Diencephalon (tissue), 2 donors: ENCODE measurements around a stretch of chr1.

DNA sequence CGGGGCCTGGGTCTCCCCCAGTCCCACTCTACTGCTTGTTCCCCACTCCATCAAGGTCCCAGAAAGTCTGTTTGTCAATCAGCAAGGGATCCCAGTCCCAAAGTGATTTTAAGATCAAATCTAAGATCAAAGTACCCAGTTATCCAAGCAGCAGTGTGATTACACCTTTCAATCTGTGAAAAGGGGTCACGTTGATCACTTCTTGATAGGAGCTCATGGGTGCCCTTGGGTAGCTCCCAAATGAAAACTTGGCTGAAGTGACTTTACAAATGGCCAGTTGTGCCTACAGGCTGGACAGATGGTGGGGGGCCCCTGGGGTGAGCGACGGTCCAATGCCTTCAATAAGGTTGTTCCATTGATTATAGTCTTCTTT lies 36.2 kb downstream of the PAFAH2 start:
- RAMPAGE, long total RNA = no peak

- RAMPAGE, long total RNA = no peak
These were observed 423 bp upstream of the PAFAH2 start for GRCh38 chr1:25998246-25998725.

DNA sequence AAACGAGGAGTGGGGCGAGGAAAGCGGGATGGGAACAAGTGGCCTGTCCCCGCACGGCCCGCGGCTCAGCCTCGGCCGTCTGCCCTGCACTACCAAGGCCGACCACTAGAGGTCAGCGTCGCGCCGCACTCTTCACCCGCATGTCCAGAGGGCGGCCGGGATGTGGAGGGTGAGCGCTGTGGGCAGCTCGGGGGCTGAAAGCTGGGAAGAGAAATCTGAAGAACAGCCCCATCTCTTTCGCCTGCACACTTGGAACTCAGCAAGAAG lies 10.0 kb downstream of the SLC30A2 start:
- RAMPAGE, long total RNA = no peak

- RAMPAGE, long total RNA = no peak
These were observed 1.2 kb downstream of the TRIM63 start for GRCh38 chr1:26066008-26066818.

DNA sequence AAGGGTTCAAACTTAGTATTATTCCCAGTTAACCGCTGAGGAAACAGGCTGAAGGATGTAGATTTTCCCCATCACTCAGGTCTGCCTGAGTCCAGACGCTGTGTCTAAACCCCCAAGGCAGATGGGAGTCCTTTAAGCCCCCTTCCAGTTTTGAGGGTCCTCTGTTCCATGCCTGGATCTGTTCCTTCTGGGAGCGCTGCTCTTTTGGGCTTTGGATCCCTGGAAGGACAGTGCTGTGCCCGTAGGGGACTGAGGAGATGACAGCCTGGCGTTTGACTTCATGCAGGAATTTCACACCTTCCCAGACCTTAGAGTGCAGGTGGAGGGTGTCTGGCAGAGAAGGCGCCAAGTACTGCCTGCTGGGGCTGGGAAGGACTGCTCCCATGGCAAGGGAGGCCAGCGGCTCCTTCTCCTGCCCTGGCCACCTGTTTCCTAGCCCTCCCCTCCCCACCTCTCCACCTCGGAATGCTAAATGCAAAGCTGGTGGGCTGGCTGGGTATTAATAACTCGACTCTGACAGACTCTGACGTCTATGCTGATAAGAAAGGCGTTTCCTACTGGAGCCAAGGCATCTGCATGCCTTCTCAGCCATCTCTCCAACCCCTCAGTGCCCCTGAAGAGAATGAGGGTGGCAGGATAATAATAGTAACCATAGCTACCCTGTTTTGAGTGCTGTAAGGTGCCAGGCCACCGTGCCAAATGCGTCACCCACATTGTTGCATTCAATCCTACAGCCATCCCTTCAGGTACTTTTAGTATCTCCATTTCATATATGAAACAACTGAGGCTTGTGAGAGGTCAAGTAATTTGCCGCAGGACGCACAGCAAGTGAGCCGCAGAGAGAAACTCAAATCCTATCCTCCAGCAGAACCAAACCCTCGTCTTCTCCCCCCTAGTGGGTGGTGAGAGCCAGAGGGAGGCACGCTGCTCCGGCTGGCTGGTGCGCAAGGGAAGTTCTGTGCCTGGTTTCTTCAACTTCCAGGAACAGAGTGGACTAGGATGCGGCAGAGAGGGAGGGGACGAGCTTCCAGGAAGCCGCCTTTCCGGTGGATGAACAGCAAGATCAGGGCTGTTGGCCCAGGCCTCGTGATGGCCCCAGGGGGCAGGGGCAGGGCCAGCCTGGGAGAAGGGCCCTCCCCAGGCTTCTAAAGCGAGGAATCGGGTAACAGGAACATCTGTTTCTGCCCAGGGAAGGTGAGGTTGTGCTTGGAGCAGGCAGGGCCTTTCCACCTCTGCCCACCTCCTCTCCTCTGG lies 17.3 kb upstream of the PDIK1L start:
- RAMPAGE, long total RNA = no peak

DNA sequence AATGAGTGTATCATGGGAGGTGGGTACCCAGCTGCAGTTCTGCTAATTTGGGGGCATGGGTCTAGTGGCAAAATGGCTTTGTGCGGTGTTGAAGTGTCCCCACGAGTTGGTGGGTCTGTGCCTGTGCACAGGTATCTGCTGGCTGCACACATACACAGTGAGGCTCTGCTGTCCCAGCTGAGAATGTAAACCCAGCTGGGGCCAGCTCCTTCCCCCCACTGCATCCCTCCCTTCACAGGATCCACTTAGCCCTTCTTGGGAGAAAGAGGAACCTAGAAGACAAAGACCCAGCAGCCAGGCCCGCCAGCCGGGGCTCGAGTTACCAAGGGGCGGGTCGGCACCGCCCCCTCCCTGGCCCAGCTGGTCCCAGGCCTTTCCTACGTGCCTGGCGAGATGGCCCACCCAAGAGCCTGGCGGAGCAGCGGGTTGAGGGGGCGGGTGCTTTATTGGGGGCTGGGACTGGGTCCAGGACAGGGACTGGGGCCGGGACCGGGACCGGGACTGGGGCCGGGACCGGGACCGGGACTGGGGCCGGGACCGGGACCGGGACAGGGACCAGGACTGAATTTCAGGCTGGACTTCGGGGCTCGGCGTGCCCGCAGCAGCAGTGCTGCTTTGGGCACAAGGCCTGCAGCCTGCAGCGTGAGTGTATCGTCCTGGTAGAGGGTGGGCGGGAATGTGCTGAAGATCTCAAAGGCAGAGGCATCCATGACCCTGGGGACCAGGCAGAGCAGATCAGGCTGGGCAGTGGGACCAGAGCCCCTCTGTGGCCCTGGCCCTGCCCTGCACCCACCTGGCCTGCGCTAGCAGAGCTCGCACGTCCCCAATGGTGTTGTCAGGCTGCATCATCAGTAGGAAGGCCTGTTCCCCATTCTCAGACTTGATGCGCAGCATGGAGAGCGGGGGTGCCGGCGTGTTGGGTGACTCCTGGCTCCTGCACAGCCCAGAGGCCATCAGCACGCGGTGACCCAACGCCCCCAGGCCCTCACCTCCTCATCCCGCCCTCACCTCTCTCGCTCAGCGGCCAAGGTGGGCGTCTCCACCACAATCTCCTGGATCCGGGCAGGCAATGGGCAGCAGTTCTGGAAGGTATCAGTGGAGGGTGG lies 2.3 kb downstream of the SH3BGRL3 start:
- RAMPAGE, long total RNA = no peak

- RAMPAGE, long total RNA = no peak
These were observed 857 bp downstream of the UBXN11 start for GRCh38 chr1:26305521-26306037.

DNA sequence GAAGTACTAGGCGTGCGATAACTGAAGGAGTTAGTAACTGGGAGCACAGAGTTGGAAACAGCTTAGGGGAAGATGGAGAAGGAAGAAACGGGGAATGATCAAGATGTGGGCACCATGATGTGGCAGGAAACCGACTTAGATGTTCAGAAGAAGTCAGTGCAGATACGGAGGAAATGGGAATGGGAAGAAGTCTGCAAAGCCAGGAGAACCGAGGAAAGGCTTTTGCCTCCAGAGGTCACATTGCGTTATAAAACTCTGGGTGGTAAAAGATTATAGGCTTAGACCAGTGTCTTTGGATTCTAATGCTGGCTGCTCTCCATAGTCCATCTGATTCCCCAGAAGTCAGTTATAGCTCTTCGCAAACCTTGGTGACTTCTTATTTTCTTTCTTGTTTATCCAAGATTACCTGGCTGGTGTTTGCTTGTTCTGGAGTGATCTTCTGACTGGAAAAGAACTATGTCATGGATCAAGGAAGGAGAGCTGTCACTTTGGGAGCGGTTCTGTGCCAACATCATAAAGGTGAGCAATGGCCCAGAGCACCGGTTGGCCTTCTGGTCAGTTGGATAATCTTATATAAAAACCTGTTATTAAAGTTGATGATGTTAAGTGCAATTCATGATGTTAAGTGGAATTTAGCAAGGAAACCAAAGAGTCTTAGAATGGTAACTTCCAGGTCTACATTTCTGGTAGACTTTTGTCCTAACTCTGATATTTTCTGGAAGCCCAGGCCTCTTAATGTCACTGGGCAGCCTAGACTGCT lies 549 bp downstream of the DHDDS start:
- RAMPAGE, long total RNA = no peak

- RAMPAGE, long total RNA = no peak
These were observed 1.5 kb downstream of the RPS6KA1 start for GRCh38 chr1:26530967-26531601.

- RAMPAGE, long total RNA = no peak
These were observed 885 bp upstream of the ARID1A start for GRCh38 chr1:26694914-26695345.

DNA sequence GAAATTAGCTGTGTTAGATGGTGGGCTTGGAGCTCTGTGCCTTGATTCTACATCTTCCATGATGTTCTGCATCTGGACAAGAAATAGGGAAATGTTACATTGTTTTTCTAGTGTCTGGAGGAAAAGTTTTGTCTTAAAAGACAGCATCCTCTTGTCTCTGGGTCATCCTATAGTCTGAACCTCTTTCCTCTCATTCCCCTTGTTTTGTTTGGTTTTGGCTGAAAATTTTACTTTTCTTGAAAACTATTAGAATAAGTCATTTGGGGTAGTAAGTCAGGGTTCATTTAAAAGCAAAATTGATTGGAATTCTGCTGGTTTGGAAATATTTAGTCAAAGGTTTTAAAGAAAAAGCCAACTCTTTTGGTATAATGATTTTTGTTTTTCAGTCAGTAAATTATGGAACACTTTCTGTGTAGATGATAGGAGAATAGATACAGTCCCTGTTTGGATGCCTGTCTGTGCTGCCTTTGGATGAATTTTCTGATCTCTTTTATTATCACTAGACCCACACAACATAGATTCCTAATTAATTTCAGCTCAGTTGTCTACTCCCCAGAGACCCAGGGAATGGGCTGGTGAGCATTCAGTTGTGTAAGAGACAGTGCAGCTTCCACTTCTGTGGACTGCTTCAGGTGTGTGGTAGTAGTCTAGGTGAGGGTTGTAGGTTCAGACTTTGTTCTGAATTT lies 3.8 kb downstream of the ARID1A start:
- RAMPAGE, long total RNA = no peak

DNA sequence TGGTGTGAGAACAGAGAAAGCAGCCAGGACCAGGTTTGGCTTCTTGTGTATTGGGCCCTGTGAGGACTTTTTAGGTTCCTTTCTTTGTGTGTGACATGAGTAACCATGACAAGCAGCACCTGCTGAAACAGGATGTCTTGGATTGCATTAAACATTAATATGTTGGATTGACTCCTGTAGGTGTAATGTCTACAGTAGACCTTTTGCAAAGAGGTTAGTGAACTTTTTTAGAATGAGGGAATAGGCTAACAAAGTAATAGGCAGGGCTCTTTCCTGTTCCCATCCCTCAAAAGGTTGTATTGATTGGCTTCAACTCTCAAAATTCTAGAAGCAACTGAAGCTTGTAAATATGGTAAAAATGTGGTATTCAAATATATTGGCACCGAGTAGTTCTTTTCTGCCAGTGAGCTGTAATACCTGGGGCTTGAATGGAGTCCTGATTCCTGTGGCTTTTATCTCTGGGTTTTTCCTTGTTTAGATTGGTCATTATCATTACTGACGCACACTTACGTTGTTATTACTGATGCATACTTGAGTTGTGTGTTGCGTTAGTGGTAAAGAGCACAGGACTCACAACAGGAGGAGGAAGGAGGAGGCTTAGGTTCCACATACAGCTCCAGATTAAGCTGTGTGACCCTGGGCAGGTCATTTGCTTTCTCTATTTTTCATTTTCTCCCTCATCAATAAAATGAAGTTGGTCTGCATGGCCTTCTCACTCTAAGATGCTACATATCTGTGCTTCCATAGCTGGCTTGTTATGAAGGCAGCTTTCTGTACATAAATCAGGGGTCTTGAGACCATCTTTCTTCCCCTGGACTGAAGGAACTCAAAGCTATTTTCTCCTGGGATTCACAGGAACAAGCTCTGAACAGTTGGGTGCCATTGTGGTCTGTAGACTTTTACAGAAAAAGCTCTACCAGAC lies 5.4 kb downstream of the ARID1A start:
- RAMPAGE, long total RNA = no peak

DNA sequence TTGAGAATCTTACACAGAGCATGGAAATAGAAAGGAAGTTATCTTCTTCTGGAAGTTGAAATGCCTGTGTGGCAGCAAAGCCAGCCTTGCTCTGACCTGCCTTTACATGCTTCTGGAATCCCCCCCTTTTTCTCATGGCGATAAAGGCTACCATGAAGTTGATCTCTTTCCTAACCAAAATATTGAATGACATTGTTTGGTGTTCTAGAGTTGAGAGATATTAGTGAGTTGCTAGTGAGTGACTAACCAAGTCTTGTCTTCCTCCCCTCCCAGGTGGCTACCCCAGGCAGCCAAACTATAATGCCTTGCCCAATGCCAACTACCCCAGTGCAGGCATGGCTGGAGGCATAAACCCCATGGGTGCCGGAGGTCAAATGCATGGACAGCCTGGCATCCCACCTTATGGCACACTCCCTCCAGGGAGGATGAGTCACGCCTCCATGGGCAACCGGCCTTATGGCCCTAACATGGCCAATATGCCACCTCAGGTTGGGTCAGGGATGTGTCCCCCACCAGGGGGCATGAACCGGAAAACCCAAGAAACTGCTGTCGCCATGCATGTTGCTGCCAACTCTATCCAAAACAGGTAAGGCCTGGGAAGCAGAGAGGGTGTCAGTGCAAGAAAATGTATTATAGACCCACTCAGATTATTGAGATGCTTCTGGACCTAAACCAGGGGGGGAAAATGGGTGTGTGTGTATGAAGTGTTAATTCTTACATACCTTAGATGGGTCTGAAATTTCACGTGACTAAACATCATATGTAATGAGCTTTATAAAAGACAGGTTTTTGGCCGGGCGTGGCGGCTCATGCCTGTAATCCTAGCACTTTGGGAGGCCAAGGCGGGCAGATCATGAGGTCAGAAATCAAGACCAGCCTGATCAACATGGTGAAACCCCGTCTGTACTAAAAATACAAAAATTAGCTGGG lies 24.8 kb upstream of the PIGV start:
- RAMPAGE, long total RNA = no peak

DNA sequence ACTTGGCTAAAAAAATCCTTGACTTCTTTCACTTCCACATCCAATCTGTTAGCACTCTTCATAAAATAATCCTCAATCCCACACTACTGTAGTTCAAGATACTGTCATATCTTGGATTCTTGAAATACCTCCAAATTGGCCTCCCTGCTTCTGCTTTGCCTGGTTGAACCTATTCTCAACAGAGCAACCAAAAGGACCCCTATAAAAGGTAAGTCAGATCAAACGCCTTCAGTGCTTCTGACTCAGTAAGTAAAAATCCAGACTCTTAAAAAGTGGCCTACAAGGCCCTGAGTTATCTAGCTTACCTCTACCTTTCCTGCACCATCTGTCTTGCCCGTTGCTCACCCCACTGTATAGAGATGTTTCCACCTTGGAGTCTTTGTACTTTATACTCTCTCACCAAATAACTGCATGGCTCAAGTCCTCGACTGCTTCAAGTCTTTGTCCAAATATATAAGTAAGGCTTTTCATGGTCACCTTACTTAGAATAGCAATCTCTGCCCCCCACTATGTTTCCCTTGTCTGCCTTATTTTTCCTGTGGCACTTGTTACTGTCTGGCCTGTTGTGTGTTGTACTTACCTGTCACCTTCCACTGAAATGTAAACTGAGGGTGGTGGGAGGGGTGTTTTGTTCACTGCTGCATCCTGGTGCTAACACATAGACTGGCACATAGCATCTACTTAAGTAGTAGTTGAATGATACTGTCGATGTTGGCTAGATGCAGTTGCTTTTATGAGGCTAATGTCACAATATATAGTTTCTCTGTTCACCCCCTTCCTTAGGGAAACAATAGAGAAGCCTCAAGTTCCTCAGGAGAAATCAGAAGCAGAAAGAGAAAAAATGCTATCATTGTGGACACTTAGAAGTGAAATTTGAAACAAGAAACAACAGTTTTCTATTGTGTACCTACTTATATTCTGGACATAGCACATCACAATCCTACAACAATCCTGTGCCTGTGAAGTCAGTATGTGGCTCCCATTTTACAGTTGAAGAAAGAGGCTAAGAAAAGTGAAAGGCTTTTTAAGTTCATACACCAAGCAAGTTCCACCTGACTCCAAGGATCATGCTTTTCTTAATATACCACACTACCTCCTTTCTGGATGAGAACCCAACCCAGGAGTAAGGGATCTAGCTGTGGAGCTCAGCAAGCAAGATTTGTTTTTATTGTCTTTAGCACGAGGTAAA lies 4.8 kb upstream of the PIGV start:
- RAMPAGE, long total RNA = no peak

DNA sequence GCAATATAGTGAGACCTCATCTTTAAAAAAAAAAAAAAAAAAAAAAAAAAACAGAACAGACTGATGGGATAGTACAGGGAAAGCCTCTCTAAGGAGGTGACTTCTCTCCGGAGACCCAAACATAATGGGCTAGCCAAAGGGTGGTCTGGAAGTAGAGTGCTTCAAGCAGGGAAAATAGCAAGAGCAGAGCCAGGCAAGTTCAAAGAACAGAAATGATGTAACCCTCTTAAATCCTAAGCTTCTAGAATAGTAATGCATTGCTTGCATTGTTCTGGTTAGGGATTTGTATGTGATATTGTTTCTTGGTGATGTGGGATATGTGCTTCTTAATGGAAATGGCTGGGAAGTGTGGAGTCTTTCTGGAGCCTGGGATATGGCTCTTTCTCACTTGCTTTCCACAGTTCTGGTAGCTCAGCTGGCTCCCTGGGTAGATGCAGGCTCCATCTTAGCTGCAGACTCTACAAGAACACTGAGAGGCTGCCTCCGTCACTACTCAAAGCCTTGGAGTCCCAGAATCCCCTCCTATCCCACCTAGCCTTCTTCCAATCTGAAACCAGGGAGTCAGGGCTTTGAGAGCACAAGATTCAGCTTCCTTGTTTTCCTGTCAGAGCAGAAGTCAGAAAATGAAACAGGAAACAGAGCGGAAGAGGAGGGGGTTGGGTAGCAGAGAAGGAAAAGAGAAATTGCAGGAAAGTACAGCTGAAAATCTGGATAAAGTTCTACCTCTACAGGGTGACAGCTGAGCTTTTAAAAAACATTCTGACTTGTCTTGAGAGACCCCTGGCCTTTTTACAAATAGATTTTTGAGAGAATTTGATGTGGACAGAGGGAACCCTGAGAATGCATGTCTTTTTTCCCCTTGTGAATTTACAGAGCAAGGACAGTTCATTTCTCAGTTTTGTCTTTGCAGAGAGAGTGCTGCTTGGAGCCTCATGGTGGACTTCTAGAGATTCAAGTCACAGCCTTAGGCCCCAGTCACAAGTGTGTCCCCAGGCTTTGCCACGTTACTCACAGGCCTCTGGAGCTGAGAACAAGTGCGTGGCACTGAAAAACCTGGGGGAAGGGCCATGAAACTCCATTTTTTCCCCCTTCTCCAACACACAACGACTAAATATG lies 1.7 kb upstream of the PIGV start:
- RAMPAGE, long total RNA = no peak

DNA sequence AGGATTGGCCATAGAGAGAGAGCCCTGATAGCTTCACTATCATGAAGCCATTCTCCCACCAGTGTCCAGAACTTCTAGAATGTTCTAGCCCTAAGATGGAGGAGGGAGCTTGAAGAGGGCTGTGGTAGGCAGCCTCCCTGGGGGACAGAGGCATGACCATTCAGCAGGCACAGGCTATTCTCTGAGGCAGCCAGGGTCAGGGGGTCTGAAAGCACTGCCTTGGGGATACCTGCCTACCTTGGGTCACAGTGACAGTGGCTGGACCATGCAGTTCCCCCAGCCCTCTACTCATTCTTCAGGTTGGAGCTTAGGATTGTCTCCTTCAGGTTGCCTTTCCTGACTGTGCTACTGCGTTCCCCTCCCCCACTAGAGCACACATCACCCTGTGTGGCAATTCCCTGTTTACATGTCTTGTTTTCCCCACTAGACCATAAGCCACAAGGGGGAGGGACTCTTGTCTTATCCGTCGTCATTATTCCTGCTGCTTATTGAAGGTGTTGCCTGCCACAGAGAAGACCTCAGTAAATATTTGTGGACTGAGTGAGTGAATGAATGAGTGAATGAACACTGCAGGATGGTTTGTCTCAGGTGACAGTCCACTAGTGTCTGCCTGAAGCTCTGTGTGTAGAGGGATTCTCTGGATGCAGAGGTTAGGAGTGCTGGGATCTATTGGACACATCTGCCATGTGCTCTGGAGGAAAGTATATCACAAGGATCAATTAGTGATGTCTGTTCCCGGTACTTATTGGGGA lies 5.2 kb downstream of the ZDHHC18 start:
- RAMPAGE, long total RNA = no peak

DNA sequence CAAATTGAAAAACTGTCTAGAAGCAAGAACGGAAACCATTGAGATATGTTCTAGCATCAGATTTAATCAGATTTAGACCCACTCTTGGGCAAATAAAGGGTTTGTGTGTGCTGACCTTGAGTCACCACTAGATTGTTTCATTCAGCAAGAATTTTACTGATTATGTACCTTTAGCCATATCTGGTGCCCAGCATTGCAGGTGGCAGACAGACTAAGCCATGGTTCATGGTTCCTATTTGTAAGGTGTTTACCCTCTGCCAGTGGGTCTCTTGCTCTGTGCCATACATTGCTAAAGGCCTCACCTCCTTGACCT lies 1.4 kb downstream of the NUDC start:
- RAMPAGE, long total RNA = no peak

GRCh38 chr1:26937843-26938685 lies 16.5 kb downstream of the NUDC start:
- RAMPAGE, long total RNA = no peak

- RAMPAGE, long total RNA = no peak
These were observed 1.7 kb downstream of the TRNP1 start for GRCh38 chr1:26995134-26995645.

DNA sequence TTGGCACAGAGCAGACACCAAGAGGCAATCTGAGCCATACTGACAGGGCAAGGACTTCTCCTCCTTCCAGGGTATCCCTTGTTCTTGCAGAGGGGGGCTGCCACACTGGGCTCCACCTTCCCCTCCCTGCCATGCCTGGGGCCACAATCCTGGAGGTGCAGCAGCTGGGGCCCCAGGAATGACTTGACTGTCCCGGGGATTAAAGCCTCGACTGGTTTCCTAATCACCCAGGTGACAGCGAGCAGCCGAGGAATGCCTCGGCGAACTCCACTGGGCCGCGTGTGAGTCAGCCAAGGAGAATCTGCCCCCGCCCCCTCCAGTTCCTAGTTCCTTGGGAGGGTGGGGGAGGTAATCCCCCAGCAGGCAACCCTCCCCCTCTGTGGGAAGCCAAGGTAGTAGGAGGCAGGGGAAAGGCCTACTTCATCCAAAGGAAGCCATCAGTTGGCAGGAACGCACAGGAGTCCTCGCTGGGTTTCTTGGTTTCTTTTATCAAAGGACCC lies 1.7 kb downstream of the TENT5B start:
- RAMPAGE, long total RNA = no peak